ENCODE measurements around a stretch of chr7.

DNA sequence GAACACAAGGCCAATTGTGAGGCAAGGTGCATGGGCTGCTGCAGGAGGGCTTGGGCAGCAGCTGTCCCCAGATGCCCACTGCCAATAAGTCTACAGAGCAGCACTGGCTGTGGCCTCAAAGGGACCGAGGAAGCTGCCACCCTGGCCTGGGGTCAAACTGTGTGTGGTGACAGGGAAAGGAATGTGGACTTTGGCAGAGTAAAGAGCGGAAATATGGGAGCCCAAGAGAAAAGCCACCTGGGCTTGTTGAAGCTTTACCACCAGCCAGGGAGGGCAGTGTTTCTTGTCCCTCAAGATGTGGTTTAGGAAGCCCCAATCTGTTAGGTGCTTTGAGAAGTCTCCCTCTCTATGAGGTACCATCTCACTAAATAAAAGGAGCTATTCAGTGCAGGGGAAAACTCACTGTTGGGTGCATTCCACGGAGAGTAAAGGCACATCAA, 93.7 kb upstream of the SLC25A13 start:
- PRO-cap = no peak

DNA sequence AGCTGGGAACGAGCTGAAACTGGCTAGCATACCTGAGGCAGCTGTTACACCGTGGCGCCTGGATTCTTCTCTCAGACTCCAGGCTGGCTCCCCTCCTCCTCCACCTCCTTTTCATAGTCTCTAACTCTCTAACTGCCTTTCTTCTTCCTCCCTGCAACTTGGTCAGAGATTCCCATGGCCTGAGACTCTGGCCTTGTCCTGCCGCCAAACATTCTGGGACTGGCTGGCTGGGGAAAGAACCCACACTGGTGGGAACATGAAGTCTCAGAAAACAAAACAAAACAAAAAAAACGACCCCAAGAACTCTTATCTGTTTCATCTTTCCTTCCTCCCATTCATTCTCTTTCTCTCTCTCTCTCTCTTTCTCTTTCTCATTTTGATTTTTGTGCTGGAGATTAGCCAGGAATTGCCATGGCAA, 76.7 kb upstream of the SEM1 start:
- PRO-cap = no peak

DNA sequence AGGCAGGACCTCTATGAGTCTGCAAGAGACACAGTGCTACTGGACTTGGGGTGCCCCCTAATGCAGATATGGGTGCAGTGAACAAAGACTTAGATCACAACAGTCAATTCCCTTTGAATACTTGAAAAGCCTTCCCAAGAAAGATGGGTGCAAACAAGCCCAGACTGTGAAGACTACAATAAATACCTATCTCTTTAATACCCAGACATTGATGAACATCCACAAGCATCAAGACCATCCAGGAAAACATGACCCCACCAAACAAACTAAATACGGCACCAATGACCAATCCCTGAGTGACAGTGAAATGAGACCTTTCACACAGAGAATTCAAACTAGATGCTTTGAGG, 129.0 kb upstream of the DLX6 start:
- PRO-cap = unidirectional peak, minus-strand start at position 267 of the sequence

DNA sequence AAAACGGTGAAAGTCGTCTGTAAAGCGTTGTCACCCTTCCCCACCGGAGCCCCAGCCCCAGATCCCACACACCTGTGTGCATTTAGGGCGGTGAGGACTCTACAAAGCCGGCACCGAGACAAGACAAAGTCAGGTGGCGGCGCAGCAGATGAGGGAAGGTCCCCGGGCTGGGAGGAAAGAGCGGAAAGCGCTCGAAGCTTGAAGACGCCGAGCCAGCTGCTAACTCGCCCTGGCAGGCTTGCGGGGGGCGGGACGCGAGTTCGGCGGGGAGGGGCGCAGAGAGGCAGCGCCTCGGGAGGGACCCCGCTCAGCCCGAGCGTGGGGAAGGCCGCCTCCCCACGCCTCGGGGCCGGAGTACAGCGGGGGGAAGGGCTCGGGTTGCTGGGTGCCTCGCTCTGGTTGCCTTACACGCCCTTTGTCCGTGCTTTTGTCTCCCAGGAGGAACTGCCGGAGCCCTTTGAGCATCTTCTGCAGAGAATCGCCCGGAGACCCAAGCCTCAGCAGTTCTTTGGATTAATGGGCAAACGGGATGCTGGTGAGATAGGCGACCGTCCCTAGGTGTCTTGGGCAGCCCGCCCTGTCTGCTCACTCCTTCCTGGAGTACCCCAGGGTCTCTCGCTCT, 1.5 kb downstream of the TAC1 start:
- PRO-cap = no peak

GRCh38 chr7:98213700-98214774, 2.8 kb downstream of the BHLHA15 start:
- PRO-cap = no peak

DNA sequence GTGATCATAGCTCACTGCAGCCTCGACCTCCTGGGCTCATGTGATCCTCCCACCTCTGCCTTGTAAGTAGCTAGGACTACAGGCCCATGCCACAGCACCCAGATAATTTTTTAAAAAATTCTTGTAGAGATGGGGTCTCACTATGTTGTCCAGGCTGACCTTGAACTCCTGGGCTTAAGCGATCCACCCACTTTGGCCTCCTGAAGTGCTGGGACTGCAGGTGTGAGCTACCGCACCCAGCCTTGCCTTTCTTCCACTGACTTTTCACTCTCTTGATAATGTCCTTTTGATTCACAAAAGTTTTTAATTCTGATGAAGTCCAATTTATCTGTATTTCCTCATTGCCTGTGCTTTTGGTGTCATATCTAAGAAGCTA, 17.3 kb downstream of the TECPR1 start:
- PRO-cap = no peak

DNA sequence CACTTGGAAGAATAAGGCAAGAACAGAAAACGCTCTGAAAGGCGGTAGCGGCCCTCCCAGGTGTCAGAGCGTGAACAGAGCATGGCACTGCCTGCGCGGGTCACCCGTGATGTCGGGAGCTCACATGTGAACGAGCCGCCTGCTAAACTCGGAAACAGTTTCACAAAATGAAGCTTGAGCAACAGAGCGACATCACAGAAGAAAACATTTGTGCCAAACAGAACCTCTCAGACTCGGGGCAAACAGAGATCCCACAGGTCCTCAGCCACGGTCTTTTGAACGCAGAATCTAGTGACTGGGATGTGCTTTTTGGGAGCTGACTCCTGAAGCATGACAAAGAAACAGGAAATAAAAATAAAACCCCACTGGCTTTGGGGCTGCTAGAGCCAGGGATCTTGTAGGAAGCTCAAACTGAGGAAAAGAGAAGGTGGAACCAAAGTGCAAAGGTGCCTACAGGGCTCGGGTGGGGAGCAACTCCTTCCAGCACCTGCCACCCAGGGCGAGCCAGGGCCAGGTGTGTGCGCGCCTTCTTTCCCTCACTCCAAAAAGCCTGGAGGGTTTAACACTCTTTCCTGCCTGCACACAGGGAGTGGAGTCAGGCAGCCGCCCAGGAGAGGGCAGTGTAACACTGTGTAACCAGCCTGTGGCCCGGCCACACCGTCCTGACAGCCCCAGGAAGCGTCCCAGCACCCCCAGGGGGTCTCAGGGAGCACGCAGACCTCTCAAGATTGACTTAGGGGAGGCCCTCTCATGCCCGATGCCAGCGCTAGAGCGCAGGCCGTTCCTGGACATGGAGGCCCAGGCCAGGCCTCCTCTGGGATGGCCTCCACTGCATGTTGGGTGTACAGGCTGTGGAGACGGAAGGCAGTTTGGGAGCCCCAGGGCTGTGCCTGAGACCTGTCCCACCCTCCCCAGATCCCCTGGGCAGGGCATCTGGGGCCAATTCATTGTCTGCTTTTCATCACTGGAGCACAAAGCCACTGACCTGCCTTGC, 13.2 kb downstream of the BRI3 start:
- PRO-cap = no peak

DNA sequence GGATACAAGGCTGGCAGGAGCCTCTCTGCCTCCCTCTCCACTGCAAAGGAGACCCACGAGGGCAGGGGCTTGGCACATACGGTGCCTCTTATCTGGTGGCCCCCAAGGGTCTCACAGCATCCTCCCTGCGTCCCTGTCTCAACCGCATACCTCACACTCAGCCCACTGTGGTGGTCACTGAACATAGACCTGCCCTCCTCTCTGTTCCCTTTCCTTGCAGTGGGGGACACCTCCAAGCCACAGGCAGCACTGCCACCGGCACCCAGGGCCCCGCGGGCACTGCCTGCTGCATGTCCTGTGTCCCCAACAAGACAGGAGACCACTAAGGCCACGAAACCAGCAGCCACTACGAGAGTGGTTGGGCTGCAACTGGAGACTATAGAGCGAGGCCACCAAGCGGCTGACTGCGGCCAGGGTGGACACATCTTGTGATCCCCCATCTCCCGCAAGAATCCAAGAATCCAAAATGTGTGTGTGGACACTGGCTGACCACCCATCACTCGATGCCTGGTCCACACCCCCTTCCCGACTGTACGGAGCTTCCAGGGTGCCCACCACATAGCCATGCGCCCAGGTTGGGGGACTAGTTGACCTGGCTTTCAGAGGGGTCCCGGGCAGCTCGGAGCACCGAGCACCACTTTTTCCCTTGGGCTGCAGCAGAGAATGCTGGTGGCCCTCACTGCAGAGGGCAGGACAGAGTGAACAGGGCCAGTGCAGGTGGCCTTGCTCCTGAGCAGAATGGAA, 15.4 kb downstream of the BRI3 start:
- PRO-cap = no peak

GRCh38 chr7:98305911-98306653, 24.6 kb downstream of the BRI3 start:
- PRO-cap = no peak

DNA sequence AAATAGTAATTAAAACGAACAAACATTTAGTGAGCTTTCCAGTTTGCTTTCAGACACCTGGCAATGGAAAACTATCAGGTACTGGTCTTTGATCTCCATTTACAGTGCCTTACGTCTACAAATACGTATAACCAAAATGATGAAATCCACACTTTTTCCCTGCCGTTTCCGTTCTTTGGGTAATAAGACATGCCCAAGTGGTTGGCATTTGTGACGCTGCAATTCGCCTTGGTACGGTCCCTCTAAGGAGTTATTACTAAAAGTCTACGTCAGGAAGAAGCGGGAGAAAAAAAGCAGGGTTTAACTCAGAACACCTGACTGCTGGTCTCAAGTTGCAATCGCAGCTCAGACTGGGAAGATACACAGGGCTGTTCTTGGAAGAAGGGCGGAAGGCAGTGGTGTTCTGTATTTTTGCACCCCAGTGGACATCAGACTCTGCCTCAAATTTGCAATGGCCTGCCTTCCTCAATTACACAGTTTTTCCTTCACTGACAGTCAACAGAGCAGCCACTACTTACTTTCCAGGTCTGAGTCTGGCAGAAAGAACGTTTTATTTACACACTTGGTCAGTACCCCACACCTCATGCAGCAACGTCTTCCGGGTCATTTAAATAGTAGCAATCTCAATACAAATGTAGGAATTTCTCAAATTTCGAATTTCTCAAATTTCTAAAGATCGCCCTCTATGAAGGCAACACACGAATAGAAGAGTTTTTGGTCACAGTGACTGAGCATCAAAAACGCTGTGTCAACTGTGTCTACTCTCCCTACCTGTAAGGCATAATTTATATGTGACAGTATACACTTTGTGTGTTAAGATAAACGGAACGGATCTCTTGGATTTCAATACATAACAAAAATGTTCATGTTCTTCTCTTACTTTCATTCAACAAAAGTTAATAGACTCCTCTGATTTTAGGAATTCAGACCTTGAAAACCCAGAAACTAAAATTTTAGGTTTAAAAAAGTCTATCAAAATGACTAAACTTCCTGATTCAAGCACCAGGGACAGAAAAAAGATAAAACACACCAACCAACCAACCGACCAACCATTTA, 2.1 kb downstream of the BAIAP2L1 start:
- PRO-cap = no peak

DNA sequence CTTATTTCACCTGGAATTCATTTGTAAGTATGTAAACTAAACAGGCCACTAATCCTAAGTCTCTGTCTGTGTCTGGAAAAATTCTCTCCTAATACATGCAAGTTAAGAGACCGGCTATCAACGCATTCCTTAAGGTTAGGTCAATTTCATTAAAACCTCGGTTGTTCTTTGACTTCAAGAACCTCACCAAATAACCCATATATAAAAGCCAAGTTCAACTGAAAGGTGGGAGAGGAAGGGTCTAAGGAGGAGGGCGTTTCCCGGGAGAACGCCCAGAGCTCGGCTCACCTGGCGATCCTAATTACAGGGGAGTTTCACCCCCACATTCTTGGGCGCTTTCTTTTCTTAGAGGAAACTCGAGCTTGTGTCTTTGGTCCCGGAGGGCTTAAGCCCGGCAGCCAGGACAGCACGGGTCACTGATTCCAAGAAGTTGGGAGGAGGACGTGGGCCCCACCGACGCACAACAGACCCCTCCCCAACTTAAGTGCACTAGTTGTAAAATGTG, 1.1 kb downstream of the BAIAP2L1 start:
- PRO-cap = no peak

GRCh38 chr7:98816116-98816775, 53.6 kb downstream of the TMEM130 start:
- PRO-cap = no peak

- PRO-cap = no peak
Measured at GRCh38 chr7:99022952-99023552, 120.9 kb downstream of the SMURF1 start.

DNA sequence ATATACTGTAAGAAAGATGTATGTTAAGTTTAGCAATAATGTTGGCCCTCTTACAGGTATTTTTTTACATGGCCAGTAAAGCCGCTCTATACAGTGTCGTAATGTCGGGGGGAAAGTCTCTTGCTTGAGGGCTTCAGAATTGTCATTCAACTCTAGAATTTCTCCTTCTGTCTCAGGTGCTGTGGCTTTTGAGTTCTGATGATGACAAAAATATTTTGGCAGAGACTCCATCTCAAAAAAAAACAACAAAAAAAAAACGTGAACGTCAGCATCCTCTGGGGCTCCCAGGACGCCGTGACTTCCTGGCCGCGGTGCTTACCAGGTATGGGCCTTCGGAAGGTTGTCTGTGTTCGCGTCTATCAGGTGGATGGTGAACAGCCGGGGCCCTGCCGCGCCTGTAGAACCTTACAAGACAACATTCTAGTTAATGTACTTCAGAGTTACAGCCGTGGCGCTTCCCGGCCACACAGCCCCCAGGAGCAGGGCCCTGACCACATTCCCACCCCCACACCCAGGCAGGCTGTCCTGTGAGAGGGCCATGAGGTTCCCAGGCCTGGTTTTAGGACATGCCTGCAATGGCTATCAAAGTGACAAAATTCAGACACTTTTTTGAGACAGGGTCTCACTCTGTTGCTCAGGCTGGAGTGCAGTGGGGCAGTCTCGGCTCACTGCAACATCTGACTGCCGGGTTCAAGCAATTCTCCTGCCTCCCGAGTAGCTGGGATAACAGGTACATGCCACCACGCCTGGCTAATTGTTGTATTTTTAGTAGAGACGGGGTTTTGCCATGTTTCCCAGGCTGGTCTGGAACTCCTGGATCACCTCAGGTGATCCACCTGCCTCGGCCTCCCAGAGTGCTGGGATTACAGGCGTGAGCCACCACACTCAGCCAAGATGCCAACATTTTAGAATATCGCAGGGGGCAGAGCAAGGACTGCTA, 110.9 kb downstream of the SMURF1 start:
- PRO-cap = no peak

DNA sequence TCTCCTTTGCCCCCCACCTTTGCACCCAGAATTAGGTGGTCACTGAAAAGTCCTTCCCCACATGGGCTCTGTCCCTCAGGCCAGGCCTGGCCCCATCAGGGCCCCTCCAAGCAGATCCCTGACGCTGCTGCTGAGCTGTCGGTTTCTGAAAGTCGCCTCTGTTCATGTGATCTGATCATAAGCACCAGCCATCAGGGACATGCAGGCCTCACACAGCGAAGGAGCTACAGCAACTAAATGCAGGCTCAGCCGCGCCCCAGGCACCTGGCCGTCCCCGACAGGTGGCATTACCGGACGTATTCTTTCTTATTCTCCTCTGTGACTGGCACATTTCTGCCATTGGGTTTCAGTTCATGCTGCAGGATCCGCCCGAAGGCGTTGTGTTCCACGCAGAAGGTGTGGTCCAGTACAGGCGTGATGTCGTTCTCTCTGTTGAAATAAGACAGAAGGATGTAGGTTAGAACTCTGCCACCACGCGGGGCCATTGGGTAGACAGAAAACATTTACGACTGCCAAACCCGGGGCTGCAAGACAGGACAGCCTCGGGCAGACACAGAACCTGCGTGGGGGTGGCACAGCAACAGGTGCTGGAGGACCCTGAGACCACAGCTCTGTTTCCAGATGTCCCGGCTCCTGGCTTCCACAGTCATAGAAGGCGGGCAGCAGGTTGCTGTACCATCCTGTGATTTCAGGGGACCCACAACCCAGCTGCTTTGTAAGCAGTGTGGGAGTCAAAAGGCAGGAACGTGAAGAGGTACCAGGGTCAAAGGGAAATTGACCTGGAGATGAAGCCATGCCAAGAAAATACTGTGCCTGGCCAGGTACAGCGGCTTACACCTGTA, 105.6 kb downstream of the SMURF1 start:
- PRO-cap = no peak

DNA sequence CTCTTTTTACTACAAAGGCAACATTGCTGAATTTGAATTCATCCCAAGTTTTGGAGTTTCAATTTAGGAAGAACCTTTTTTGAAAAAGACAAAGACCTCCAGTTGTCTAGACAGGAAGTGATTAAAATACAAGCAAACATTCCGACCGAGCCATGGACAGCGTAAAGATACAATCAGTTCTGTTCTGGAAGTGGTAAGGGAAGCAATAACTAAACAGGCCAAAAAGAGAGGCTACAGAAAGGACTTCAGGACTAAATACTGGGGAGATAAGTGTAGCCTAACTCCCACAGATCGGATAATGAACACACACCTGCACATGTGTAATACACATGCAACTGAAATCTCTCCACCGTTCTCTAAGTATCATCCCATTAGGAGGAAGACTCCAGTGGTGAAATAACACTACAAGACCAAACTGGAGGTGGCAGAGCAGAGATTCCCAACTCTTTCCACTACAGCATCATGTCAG, 100.9 kb downstream of the SMURF1 start:
- PRO-cap = no peak

- PRO-cap = bidirectional peak, plus-strand start at chr7:99141961, minus-strand start at chr7:99141885; bidirectional peak, plus-strand start at chr7:99142651, minus-strand start at chr7:99142464
Measured at GRCh38 chr7:99141652-99142849, 1.9 kb downstream of the SMURF1 start.

- PRO-cap = no peak
Measured at GRCh38 chr7:99314300-99314847, 11.3 kb upstream of the ARPC1A start.

DNA sequence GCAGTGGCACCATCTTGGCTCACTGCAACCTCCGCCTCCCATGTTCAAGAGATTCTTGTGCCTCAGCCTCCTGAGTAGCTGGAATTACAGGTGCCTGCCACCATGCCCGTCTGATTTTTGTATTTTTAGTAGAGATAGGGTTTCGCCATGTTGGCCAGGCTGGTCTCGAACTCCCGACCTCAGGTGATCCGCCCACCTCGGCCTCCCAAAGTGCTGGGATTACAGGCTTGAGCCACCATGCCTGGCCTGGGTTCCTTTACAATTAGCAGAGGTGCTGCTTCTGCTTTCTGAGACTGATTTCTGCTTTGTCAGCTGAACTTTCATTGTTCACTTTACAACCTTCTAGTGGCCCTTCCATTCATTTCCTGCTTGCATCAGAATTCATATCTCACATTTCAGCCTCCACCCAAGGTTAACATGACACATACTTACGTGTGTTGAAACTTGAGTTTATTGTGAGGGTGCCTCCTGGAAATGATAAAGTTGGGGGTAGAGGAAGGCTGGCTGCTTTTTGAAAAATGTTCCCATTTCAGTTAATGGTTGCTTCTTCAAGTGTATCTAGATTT, 4.8 kb downstream of the ARPC1A start:
- PRO-cap = no peak

- PRO-cap = no peak
Measured at GRCh38 chr7:99490592-99491634, 9.2 kb downstream of the ZNF394 start.

Measured in anterior vena cava (tissue), 1 donor.